Mesangial cell (primary cell): ENCODE measurements around the gene TDRD7.

GRCh38 chr9:95037921-95038261, 279.6 kb downstream of the FANCC start:
- RAMPAGE, long total RNA, result no peak

DNA sequence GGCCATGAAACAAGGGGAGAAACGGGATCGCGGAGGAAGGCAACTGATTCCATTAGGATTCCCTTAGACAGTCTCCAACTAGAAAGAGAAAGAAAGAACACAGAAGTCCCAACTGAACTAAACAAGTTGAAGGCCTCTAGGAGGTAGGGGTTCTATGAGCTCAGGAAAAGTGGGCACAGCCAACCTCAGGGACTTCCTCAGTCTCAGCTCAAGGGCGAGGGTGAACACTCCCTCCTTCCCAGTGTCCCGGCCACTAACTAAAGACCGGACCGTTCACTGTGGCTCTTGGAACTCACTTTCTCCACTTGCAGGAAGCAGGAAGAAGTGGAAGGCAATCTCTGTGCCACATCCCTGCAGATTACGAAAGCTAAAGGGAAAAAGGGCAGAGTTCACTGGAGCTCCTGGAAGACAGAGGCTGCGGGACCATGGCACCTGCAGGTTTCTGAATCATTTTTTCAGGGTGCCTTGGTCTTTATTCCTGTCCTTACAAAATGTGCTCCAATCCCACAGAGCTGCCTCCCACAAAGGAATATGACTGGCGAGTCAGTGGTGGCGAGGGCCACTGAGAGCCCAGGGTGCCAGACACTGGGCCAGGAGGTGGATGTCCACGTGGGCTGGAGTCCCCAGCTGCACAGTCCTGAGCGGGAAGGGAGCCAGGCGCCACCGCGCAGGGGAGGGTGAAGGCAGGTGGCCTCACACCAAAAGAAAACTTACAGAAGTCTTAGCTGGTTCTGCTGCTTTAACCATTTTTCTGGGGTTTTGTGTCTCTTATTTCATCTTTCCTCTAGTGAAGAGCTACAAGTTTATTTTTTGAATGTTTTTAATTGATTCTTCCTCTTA, 183.1 kb downstream of the FANCC start:
- RAMPAGE, long total RNA, result no peak

DNA sequence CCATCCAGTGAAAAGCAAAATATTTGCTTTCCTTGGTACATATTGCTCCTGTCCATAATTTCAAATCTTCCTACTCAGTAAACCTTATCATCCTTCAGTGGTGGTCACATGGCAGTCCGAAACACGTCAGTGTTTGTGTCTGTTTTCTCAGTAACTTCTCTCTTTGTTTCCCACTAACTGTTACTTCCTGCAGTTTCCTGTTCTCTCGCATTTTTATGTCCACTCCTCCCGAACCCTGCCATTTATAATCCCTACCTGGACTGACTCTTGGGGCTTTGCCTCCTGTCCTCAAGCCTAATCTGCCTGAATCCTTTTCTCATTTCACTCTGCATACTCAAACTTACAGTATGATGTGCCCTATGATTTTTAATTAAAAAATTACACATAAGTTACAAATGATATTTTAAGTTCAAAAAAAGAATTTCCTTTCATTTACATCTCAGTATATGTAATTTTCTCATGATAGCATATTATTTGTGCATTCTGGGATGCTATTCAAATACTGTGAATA, 128.9 kb downstream of the FANCC start:
- RAMPAGE, long total RNA, result no peak

GRCh38 chr9:95250066-95250464, 67.4 kb downstream of the FANCC start:
- RAMPAGE, long total RNA, result no peak

- RAMPAGE, long total RNA, result no peak
These were observed 777 bp downstream of the FANCC start for GRCh38 chr9:95316691-95317173.

- RAMPAGE, long total RNA, result start-site peak on the minus strand at chr9:95507399-95508061, 5 reads
These were observed 1.8 kb downstream of the PTCH1 start for GRCh38 chr9:95507066-95507804.

DNA sequence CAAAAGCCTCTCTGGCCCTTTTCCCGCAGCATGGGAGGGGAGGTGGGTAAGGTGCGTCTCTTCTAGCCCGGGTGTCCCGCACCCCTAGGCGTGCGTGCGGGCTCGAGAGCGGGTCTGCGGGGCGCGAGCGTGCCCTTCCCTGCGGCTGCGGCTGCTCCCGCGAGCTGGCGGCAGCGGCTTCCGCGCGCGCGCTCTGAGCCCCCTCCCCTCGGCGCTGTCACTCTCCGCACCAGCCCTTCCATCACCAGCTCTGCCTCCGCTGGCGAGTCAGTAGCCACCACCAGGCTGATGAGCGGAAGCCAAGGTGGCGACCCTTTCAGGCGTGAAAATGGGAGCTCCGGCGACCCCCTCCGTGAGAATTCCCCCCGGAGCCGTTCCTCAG, 6.7 kb upstream of the PTCH1 start:
- RAMPAGE, long total RNA, result no peak

DNA sequence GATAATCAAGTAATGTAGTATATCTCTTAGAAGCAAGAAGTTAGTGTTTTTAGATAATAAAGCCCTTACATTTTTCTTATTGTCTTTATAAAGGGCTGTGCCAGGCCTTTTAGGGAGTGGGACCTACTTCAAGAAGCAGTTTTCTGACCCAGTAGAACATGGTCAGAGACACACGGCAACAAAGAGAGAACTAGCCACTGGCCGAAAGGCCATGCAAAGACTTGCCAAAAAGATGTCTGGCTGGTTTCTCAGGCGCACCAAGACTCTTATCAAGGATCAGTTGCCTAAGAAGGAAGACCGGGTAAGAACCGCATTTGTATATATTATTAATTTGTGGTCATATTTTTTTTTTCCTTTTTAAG, 40.6 kb downstream of the ERCC6L2 start:
- RAMPAGE, long total RNA, result no peak

GRCh38 chr9:96067053-96067338, 191.5 kb downstream of the ERCC6L2 start:
- RAMPAGE, long total RNA, result no peak

DNA sequence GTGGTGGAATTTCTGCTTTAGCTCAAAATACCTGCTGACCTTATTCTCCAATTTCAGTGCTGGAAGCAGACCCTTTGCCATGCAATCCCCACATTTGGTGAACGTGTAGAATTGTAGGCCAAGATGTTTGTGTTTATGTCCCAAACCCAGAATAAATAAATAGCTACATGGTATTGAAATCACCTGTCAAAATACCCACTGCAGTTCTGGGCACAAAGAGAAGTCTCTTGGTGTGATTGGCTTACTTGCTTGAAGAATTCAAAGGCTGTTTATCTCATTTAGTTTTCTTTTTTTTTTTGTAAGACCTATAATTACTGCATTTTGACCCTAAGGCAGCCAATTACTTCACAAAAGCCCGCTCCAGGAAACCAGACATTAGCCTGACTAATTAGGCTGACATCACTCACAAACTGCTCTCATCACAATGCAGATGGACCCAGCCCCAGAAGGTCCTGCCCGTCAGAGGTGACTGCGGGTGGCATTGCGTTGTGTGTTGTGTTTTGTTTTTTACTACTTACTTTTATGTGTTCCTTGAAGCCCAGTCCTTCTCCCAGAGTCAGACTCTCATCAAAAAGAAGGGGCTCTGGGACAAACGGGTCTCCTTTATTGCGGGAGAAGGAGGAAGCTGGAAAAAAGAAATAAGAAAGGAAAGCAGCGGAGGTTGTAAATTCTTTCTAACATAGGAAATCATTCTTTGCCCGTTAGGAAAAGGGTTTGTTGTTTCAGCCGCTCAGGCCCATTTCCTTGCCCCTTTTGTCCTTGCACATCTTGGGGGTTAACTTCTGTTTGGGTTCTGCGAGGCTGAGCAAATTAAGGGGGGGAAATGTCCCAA, 172.3 kb downstream of the HSD17B3 start:
- RAMPAGE, long total RNA, result no peak

DNA sequence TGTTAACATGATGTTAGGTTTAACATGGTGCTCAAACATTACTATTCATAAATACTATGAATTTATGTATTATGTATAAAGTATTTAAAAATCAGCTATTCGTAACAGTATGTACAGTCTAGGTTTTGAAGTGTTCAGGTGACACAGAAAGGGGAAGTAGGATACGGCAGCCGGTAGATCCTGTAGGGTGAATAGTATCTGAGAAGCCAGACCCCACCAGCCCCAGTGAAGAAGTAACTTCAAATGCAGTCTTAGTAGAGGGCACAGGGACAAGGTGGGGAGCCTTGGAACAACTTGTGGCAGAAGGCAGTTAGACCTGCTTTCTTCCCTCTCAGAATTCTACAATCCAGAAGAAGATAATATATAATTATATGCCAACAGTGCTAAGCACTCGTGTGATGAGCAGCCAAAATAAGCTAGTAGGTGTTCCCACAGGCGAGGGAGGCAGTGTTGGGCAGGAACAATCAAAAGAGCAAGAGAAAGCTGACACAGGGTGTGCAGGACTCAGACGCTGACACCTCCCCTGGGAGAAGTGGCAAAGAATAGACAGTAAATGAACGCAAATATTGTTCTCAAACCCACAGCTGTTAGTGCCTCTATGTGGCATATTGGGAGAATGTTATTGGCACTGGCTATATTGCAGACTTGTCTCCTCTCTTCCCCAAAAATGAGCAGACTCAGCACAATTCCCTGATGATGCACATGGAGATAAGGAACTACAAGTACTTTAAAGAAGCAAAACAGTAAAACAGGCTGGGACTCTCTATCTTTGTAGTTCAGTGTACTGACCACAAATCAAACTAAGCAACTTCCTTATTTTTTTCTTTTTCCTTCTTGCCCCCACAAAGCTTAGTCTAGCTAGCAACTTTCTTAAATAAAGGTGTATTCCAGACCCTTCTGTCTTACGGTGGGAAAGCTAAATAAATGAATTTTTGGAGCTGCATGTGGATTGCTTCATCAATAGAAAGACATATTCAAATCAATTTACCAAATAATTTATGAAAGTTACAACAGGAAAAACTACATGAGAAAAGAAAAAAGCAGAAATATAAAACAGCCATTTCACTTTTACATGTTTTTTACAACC, 4.5 kb downstream of the ZNF367 start:
- RAMPAGE, long total RNA, result no peak

DNA sequence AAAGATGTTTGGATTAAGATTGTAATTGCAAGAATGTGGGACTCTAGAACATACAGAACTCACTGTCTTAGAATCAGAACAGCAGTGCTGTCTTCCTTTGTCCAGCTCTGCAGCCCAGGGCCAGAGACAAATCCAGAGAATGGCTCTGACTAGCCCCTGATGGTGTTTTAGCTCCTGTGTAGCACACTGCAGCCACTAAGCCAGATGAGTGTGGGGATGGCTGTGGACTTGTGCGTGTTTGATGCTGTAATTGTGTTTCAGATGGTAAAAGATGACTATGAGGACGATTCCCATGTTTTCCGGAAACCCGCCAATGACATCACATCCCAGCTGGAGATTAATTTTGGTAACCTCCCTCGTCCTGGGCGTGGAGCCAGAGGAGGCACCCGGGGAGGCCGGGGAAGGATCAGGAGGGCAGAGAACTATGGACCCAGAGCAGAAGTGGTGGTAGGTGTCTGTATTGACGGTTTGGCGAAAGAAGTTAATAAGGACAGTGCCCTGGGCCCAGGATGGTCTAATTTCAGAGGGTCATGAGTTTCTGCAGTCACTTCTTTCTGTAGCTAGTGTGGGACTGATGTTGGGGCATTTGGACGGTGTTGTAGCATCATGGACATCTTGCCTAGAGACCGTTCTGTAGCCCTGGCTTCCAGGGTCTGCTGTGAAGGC, 38.0 kb downstream of the HABP4 start:
- RAMPAGE, long total RNA, result no peak

GRCh38 chr9:96649413-96649857, 5.7 kb downstream of the PRXL2C start:
- RAMPAGE, long total RNA, result no peak

GRCh38 chr9:96686379-96687544, 31.6 kb upstream of the PRXL2C start:
- RAMPAGE, long total RNA, result start-site peak on the plus strand at chr9:96687029-96687068, 12 reads

DNA sequence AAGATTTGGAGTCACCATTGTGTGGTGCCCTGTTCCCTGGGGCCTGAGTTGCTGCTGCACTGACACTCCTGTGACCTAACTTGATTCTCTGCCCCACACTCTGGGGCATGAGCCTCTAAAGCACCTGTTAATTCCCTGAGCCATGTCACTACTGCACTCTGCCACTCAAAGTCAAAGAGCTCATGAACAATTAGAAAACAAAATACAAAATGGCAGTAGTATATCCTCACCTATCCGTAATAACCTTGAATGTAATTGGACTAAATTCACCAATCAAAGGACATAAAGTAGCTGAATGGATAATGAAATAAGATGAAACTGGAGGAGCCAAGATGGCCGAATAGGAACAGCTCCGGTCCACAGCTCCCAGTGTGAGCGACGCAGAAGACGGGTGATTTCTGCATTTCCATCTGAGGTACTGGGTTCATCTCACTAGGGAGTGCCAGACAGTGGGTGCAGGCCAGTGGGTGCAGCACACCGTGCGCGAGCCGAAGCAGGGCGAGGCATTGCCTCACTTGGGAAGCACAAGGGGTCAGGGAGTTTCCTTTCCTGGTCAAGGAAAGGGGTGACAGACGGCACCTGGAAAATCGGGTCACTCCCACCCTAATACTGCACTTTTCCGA, 18.9 kb upstream of the ZNF510 start:
- RAMPAGE, long total RNA, result no peak

DNA sequence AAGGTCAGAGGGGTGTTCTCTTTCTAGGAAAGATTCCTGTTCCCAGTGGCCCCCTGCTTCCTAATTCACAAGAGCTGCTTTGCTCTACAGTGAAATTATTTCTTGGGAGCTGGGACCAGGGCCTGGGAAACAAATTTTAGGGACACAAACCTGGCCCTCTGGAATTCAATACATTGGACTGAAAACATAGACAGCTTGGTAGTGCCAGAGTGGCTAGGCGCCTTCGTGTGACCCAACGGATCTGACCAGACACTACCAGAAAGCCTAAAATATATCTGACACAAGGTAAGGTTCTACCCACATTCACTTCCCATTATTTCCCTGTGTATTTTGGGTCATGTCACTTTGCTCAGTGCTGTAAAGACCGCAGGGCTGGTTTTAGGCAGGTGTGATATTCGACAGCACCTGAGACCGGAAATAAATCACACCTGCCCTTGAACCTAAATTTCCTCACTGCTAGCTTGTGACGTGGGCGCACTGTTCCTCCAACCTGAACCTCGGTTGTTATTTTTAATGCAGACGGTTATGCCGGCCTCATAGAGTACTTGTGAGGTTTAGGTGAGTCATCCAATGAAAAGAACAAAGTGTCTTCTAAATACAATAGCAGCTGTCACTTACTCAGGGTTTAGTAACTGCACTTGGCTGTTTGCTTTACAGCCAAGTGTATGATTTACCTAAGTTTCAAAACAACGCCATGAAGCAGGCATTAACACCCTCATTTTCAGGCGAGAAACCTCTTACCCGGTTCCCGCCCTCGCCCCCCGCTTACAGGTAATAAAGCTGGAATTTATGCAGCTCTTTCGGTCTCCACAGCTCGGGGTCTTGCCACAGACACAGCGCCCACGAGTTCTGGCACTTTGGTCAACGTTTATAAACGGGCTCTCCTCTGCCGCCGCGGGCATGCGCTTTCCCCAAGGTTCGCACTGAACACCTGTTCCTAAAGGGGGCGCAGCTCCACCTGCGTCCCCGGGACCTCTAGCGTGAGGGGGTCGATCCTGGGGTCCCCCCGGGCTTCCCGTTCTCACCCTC, 20.7 kb upstream of the ZNF782 start:
- RAMPAGE, long total RNA, result no peak

GRCh38 chr9:97329892-97330279, 22.4 kb downstream of the CCDC180 start:
- RAMPAGE, long total RNA, result no peak

- RAMPAGE, long total RNA, result start-site peak on the plus strand at chr9:97412124-97412153, 71 reads
These were observed at the start of gene TDRD7 for GRCh38 chr9:97411628-97413074. TSS of gene TDRD7 (plus strand) at chr9:97412096.

GRCh38 chr9:97468672-97469095, 32.8 kb upstream of the TMOD1 start:
- RAMPAGE, long total RNA, result no peak

DNA sequence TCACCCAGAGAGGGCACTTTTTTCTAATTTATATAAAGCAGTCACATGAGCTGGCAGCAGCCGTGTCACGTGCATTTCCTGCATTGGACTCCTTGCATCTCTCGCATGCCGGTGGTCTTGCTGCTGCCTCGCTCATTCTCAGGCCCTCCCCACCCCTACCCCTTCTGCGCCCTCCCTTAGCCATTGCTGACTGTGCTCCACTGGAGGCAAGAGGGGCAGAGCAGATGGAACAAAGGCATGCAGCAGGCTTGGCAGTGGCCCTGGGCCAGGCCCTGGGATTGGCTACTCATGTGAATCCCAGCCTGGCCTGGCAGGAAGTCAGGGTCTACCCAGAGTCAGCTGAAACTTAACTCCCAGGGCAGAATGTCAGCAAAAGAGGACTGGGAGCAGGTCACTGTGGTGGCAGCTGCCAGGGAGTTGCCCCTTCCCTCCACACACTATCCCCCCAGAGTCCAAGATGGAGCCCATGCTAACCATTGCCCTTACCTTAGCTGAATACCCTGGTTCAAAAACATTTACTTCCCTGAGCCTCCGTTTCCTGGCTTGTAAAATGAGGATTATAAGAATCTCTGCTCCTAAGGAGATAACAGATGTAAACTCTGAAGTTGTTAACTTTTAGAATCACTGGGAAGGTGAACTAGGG, 62.2 kb downstream of the TSTD2 start:
- RAMPAGE, long total RNA, result no peak